ENCODE measurements around the genes WDR25 and PPP2R5C.

DNA sequence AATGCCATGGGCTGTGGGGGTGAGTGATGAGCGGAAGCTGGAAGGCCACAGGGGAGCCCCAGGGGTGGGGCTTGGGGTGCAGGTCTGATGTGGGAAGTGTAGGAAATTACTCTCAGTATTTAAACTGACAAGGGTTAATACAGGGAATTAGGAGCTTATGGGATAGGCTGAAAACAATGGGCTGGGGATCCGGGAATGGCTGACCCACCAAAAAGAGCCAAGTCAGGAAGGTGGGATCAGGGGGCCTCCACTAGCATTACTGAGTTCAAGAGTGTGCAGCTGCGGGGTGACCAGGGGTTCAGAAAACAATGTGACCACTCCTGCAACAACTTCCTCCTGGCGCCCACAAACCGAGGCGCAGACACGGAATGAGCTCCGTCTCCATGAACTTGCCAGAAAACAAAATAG is 16.7 kb upstream of the YY1 start:
- PRO-cap, 6 experiments, result no peak in any of the 6 experiments
- RAMPAGE, long total RNA, 2 experiments, result no peak in any of the 2 experiments
- RRBS, result no CpG with 5 or more reads among the region's 8 CpGs

DNA sequence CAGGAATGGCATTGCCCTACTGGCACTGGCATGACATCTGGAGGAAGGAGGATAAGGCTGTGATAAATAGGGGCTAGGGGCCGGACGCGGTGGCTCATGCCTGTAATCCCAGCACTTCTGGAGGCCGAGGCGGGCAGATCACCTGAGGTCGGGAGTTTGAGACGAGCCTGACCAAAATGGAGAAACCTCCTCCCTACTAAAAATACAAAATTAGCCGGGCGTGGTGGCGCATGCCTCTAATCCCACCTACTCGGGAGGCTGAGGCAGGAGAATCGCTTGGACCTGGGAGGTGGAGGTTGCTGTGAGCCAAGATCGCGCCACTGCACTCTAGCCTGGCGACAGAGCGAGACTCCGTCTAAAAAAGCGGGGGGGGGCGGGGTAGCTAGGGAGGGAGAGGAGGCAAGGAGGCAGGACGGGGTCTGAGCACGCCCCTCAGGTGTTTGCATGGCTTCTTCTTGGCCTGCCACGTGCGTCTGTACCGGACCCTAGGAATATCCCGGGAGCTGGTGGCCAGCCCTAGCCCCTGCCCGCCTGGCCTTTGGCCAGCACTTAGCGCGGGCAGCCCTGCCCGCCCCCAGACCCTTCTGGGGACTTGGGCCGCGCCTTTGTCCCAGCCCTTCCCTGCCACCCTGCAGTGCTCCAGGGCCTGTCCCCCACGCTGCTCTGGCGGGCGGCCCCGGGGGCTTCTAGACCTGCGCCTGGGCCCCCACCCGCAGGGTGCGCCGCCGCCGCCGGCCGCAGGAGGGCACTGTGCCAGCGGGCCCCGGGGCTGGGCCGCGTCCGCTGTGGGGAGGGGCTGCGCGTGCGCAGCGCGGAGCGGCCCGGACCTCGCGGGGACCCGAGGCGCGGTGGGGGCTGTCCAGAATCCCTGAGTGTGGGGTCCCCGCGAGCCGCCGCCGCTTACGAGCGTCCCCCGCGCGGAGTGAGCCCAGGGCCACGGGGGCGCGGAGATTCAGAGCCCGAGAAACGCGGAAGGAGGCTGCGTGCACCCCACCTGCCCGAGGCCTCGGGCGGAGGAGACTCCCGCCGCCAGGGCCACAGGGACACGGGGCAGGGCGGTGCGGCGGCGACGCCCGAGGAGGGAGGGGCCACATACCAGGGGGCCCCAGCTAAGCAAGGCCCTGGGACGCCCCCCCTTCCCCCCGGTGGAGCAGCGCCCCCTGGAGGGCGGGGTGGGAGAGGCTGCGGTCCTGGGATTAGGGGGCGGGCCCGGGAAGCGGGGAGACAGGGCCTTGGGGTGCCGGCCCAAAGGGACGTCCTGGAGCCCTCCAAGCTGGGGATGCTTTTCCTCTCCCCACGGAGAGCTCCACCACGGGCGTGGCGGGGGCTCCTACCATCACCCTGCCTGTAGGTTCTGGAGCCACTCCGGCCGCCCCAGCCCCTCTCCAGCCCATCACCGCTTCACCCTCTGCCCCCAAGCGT is 21.1 kb downstream of the SLC25A29 start:
- PRO-cap, 6 experiments, result peak in 6 of 6 experiments; most common plus-strand start position 807 of the sequence (in 6); most common minus-strand start position 1,039 of the sequence (in 6)
- RAMPAGE, long total RNA, 2 experiments, result no peak in any of the 2 experiments
- RRBS, result 2% methylated on average over 25 of the region's 107 CpGs

DNA sequence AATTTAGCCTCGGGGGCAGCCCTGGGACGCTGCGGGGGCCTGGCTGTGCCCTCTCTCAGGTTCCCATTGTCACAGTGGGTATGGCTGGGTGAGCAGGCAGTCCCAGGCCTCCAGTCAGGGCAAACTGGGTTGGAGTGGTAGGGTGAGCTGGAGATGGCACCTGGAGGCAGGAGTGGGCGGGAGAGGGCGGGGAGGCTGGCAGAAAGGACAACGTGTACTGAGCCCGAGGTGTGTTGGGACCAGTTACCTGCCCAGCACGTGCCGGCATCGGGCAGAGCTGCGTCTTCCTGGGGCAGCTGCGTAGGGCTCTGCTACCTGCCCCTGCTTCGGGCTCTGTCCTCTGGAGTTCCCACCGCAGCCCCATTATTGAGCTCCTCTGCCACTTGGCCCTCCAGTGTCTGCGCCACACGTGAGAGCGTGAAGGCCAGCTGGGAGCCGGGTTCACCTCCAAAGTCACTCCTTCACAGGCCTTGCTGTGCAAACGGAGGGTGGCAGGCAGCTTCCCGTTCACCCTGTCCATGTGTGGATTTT is 7.6 kb upstream of the SLC25A29 start:
- PRO-cap, 6 experiments, result no peak in any of the 6 experiments
- RAMPAGE, long total RNA, 2 experiments, result no peak in any of the 2 experiments
- RRBS, result no CpG with 5 or more reads among the region's 20 CpGs

- PRO-cap, 6 experiments, result no peak in any of the 6 experiments
- RAMPAGE, long total RNA, 2 experiments, result no peak in any of the 2 experiments
- RRBS, result no CpG with 5 or more reads among the region's 12 CpGs
Measured at GRCh38 chr14:100323622-100324244, 594 bp downstream of the SLC25A47 start.

DNA sequence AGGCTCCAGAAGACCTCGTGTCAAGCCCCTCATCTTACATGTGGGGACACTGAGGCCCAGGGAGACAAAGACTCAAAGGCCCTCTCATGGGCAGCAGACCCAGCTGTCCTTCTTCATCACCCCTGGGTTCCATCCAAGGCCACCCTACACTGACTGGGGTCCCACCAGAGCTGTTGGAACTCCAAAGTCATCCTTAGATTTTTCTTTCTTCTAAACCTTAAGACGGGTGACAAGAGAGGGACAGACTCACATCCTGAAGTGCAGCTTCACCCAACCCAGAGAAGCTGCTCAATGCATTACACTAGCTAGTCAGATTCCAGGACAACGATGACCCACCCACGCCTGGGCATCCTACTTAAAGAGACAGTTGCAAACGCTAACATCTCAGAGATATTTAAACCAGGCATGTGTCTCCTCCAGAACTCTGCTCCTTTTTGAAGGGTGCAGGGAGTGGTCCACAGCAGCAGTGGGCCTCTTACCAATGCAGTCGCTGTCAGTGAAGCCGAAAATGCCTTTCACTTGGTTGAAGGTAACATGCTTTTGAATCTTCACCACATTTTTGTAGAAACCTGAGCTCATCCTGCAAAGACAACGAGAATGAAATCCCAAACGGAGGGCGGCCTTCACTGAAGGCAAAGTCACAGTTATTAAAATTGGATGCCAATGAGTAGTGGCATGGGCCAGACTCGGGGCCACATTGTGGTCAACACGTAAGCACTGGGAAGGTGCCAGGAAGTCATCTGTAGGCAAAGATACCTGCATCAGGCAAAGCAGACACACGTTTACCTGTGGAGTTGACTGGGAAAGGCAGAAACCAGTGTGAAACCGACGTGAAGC is 23.3 kb downstream of the SLC25A47 start:
- PRO-cap, 6 experiments, result no peak in any of the 6 experiments
- RAMPAGE, long total RNA, 2 experiments, result no peak in any of the 2 experiments
- RRBS, result no CpG with 5 or more reads among the region's 15 CpGs

DNA sequence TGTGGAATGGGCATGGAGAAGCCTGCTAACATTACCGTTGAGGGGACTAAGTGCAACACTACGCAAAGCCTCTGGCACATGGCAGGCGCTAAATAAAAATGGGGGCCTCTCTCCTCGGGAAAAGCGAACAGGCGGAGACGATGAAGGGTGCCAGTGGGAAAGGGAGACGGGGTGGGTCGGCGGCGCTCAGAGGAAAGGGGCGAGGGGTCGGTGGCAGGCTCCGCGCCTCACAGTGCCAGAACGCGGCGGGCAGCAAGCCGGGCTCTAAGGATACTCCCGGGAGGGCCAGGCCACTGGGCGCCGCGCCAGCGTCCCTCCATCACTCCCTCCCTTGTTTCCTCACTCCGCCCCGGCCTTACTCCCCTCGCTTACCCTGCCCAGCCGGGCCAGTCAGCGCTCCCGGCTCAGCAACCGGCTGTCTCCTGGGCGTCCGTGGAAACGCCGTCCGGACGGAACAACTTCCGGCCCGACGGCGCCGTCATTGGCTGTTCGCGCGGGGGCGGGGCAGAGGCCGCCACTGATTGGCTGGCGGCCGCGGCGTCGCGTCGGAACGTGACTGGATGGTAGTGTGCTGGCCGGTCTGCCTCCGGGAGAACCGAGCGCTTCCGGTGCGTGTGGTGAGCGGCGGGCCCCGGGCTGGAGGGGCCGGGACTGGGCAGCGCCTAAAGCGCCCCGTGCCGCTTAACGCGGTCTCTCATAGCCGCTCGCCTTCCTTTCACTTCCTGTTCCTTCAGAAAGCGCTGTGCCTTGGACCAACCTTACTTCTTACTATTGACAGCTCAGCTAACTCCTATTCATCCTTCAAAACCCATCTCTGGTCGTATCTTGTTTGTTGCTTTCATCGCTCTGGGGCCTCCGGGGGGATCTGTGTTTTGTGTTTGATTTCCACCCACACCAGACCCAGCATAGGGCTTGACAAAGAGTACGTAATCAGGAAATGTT is at the start of gene WDR25:
WDR25 (plus strand) TSS at position 598 of the 942 bp plus-strand sequence.
- PRO-cap, 6 experiments, result peak in 6 of 6 experiments; most common plus-strand start position 598 of the sequence (in 6); most common minus-strand start position 392 of the sequence (in 4)
- RAMPAGE, long total RNA, 2 experiments, result start-site peak on the plus strand in 2 of 2 experiments, centred at positions 592 to 595 of the sequence, 38 to 70 reads per replicate; start-site peak on the minus strand in 2 of 2 experiments, centred at positions 412 to 420 of the sequence, 236 to 653 reads per replicate
- RRBS, result under 1% methylated on average over 15 of the region's 78 CpGs

- PRO-cap, 6 experiments, result no peak in any of the 6 experiments
- RAMPAGE, long total RNA, 2 experiments, result no peak in any of the 2 experiments
- RRBS, result no CpG with 5 or more reads among the region's 8 CpGs
Measured at GRCh38 chr14:100436575-100437269, 60.4 kb downstream of the WDR25 start.

DNA sequence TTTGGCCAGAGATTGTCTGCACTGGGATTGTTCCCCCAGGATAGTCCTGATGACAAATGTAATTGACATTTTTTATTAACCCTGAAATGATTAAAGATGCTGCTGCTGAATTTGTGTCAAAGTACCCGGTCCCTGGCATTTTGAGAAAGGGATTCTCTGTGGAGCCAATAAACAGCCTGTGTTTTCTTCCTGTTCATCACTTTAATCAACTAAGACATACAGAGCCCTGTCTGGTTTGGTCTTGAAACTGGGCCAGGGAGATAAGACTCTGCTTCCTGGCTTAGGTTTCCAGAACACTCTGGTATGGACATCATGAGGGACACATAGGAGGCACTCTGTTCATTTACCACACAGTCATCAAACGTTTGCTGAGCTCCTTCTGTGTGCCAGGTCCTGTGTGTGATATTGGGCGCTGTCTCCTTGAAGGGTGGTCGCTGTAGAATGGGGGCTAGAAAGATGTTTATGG is 64.6 kb downstream of the WDR25 start:
- PRO-cap, 6 experiments, result no peak in any of the 6 experiments
- RAMPAGE, long total RNA, 2 experiments, result no peak in any of the 2 experiments
- RRBS, result no CpG with 5 or more reads among the region's 4 CpGs

DNA sequence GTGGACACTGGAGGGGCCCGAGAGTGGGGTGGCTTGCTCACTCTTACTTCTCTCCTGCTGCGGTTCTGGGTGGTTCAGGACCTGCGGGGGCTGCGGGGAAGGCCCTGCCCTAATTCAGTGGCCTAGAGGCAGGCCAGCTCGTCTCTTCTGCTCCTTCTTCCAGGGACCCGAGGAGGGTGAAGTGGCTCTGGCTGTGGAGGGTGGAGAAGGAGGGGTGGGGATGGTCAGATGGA is 87.1 kb downstream of the BEGAIN start:
- PRO-cap, 6 experiments, result no peak in any of the 6 experiments
- RAMPAGE, long total RNA, 2 experiments, result no peak in any of the 2 experiments
- RRBS, result no CpG with 5 or more reads among the region's 6 CpGs

- PRO-cap, 6 experiments, result no peak in any of the 6 experiments
- RAMPAGE, long total RNA, 2 experiments, result no peak in any of the 2 experiments
- RRBS, result no CpG with 5 or more reads among the region's 13 CpGs
Measured at GRCh38 chr14:100708035-100708725, 18.5 kb upstream of the DLK1 start.

- PRO-cap, 6 experiments, result peak in 5 of 6 experiments; most common plus-strand start chr14:100824458 (in 3)
- RAMPAGE, long total RNA, 2 experiments, result no peak in any of the 2 experiments
- RRBS, result 23% methylated on average over 17 of the region's 38 CpGs
Measured at GRCh38 chr14:100824114-100824711, 79.3 kb downstream of the RTL1 start.

GRCh38 chr14:100825663-100826666 is 77.6 kb downstream of the RTL1 start:
- PRO-cap, 6 experiments, result peak in 6 of 6 experiments; most common plus-strand start chr14:100826118 (in 6); most common minus-strand start chr14:100825941 (in 4)
- RAMPAGE, long total RNA, 2 experiments, result start-site peak on the plus strand in 1 of 2 experiments, at chr14:100826115-100826121 at its widest, 61 reads per replicate
- RRBS, result 42% methylated on average over 4 of the region's 57 CpGs

- PRO-cap, 6 experiments, result no peak in any of the 6 experiments
- RAMPAGE, long total RNA, 2 experiments, result no peak in any of the 2 experiments
- RRBS, result 9% methylated on average over 13 of the region's 44 CpGs
Measured at GRCh38 chr14:100904358-100905089, 1.0 kb upstream of the RTL1 start.

GRCh38 chr14:101074394-101074752 is 170.9 kb upstream of the RTL1 start:
- PRO-cap, 6 experiments, result no peak in any of the 6 experiments
- RAMPAGE, long total RNA, 2 experiments, result no peak in any of the 2 experiments
- RRBS, result no CpG with 5 or more reads among the region's 5 CpGs

GRCh38 chr14:101526956-101527508 is 234.5 kb upstream of the PPP2R5C start:
- PRO-cap, 6 experiments, result peak in 1 of 6 experiments; most common minus-strand start chr14:101527236 (in 1)
- RAMPAGE, long total RNA, 2 experiments, result no peak in any of the 2 experiments
- RRBS, result no CpG with 5 or more reads among the region's 9 CpGs

DNA sequence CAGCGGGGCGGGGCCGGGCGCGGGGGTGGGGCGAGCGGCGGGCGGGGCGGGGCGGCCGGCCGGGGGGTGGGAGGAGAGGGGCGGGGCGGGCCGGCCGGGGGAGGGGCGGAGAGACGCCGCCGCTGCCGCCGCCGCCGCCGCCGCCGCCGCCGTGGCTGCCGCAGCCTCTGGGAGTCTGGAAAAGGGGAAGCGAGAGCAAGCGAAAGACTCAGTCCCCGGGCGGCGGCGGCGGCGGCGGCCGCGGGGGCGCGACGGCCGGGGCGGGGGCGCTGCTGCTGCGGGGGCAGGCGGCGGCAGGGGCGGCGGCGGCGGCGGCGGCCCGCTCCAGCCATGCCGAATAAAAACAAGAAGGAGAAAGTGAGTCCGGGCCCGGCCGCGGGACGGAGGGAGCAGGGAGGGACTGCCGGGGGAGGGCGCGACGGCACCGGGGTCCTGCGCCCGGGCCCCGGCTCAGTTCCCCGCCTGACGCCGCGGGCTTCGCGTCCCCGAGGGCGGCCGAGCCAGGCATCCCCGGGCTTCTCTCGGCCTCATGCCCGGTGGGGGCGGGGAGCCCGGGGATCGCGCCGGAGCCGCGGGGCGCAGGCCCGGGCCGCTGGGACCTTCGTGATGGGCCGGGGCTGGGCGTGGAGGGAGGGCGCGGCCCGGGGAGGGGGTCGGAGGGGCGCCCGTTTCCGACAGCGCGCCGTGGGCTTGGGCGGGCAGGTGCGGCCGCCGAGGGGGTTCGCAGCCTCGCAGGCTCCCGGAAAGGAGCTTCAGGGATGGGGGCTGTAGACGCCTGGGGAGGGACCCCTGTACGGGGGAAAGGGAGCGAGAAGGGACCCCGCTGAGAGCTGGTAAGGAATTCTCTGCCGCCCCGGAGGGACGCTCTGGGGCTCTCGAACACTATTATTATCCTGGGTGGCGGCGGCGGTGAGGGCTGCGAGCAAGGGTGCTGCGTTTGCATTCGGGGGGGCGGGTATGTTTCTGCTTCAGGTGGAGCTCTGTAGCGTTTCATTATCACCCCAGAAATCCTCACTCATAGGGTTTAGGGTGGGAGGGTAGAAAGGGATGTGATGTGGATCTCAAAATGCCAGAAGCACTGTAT is at the start of gene PPP2R5C:
PPP2R5C (plus strand) TSS at position 146 of the 1,084 bp plus-strand sequence.
- PRO-cap, 6 experiments, result peak in 6 of 6 experiments; most common plus-strand start position 211 of the sequence (in 6); most common minus-strand start position 877 of the sequence (in 6)
- RAMPAGE, long total RNA, 2 experiments, result no peak in any of the 2 experiments
- RRBS, result 2% methylated on average over 59 of the region's 130 CpGs

GRCh38 chr14:101962254-101962892 is 2.0 kb upstream of the DYNC1H1 start:
- PRO-cap, 6 experiments, result no peak in any of the 6 experiments
- RAMPAGE, long total RNA, 2 experiments, result no peak in any of the 2 experiments
- RRBS, result no CpG with 5 or more reads among the region's 8 CpGs

GRCh38 chr14:102019836-102020582 is 55.6 kb downstream of the DYNC1H1 start:
- PRO-cap, 6 experiments, result no peak in any of the 6 experiments
- RAMPAGE, long total RNA, 2 experiments, result no peak in any of the 2 experiments
- RRBS, result no CpG with 5 or more reads among the region's 14 CpGs

- PRO-cap, 6 experiments, result no peak in any of the 6 experiments
- RAMPAGE, long total RNA, 2 experiments, result no peak in any of the 2 experiments
- RRBS, result no CpG with 5 or more reads among the region's 4 CpGs
Measured at GRCh38 chr14:102028562-102029178, 58.2 kb downstream of the HSP90AA1 start.

- PRO-cap, 6 experiments, result peak in 1 of 6 experiments; most common plus-strand start chr14:102039716 (in 1)
- RAMPAGE, long total RNA, 2 experiments, result no peak in any of the 2 experiments
- RRBS, result no CpG with 5 or more reads among the region's 23 CpGs
Measured at GRCh38 chr14:102039296-102040000, 47.4 kb downstream of the HSP90AA1 start.